Penis (tissue), 1 donor: ENCODE results near the genes MMP12 and MMP13.

DNA sequence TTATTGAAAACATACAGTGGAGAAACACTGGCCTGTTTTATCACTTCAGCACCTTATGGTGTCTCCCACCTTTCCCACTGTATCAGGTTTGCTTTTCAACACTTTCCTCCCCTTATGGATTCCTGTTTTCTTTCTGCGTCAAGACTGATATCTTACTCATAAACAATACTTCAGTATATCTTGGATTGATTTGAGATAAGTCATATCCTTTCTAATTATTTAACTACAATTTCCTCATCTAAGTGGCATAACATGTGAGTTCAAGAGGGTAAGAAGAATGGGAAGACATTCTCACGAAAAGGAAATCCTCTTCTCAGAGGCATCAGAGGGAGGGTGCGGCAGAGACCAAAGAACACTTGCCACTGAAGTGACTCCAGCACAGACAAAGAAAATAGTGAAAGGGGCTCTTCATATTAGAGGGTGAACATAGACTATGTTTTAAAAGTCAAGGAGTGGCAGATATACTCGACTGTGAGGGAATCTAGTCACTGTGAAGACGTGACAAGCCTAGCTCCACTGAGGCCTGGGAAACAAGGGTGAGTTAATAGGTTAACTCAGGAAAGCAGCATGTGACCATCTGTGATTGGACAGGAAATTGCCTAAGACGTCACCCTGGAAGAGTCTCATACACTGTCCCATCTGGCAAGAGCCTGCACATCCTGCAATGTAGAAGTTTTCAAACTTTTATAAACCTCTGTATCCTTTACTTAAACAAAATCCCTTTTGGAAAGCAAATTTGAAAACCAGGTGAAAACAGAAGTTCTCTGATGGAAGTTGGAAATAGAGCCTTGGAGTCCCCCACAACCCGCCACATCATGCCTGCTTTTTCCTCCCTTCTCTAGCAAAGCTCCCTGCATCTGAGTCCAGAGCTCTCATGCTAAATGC lies 1.8 kb upstream of the MMP1 start:
- PRO-cap: no peak

DNA sequence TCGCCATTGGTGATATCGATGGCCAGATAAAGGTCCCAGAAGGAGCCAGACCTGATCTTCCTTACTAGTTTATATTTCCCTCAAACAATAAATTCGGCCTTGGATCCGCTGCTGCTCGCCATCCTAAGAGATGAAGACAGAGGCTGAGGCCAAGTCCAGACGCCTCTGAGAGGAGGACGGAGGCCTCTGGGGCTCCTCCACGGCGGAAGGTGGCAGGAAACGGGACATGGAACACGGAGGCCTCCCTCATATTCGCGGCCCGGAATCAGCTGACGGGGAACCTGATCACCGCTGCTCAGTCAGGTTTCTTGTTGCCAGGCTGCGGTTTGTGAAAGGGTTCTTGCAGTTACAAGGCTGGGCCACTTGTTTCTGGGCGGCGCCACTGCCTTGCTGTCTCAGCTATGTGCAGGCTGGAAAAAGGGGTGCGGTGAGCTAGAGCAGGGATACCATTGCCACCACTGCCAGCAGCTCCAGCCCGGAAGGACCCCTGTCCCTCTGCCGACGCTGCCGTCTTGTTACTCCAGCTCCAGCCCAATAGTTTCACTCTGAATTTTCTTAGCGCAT lies 9.9 kb upstream of the MMP1 start:
- PRO-cap: no peak

GRCh38 chr11:102874882-102875190 lies at the start of gene MMP12:
MMP12 (minus strand) TSS chr11:102874982.
- PRO-cap: no peak

GRCh38 chr11:102955498-102955841 lies at the start of gene MMP13:
MMP13 (minus strand) TSS chr11:102955732.
- PRO-cap: no peak

GRCh38 chr11:103109983-103110430 lies 781 bp downstream of the DYNC2H1 start:
- PRO-cap: no peak

DNA sequence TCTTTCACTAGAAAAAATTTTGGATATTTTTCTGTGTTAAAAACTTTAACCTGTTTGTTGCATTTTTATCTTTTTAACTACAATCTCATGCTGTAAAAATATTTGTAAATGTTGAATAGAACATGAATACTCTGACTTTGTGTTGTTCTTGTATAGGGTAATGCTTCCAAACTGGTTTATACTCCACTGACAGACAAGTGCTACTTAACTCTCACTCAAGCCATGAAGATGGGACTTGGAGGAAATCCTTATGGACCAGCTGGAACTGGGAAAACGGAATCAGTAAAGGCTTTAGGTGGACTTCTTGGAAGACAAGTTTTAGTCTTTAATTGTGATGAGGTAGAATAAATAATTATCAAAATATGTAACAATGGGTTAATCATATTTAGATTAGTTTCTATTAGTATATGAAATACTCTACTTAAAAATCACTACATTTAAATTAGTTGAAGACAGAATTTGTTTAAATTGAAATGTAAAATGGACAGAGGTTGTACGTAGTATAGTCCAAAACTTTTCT lies 60.8 kb downstream of the DYNC2H1 start:
- PRO-cap: no peak

- PRO-cap: no peak
Observed at GRCh38 chr11:103536257-103536691, 427.0 kb downstream of the DYNC2H1 start.

DNA sequence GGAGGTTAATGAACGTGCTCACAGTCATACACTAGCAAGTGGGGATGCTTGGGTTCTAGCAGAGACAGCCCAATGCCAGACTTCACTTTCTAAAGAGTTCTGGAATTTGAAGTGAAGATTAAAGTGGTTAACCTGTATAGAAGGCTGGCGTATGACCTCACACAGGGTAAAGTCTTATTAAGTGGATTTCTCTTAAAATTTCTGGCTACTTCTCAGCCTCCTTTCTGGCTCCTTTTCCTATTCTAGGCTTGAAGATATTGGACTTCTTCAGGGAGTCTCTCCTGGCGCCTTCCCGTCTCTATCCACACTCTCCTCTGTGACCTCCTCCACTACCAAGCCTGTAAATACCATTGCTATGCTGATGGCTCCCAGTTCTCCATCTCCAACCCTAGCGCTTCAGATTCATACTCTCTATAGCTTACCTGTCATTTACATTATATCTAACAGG lies 226.4 kb upstream of the DDI1 start:
- PRO-cap: no peak

DNA sequence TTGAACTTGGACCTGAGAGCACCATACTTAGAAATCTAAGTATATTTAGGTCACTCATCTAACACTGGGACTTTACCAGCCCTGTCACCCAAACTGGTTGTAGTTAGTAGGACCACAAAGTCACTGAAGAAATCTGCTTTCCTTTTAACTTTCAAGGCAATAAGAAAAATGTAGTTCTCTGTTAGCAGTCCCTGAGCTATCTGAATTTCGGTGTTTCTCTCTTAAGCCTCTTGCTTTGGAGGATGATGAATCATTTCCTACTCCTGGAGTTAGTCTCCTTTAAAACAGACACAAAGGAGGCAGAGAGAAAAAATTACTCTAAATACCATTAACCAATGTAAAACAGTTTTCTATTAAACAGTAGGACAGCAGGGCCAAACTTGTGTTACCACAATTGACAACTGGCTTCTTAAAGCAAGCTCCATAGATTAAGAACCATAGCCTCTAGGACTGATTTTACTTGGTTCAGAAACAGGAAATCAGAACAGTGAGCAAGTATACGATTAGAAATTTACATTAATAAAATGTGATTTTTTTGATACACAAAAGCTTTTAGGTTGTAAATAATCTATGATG lies 128.3 kb upstream of the DDI1 start:
- PRO-cap: no peak

GRCh38 chr11:106091217-106091975 lies 13.9 kb downstream of the AASDHPPT start:
- PRO-cap: no peak

- PRO-cap: no peak
Observed at GRCh38 chr11:106378750-106379135, 301.3 kb downstream of the AASDHPPT start.

GRCh38 chr11:107018970-107019806 lies 912 bp upstream of the GUCY1A2 start:
- PRO-cap: no peak

GRCh38 chr11:107391954-107392362 lies 65.7 kb downstream of the CWF19L2 start:
- PRO-cap: no peak

DNA sequence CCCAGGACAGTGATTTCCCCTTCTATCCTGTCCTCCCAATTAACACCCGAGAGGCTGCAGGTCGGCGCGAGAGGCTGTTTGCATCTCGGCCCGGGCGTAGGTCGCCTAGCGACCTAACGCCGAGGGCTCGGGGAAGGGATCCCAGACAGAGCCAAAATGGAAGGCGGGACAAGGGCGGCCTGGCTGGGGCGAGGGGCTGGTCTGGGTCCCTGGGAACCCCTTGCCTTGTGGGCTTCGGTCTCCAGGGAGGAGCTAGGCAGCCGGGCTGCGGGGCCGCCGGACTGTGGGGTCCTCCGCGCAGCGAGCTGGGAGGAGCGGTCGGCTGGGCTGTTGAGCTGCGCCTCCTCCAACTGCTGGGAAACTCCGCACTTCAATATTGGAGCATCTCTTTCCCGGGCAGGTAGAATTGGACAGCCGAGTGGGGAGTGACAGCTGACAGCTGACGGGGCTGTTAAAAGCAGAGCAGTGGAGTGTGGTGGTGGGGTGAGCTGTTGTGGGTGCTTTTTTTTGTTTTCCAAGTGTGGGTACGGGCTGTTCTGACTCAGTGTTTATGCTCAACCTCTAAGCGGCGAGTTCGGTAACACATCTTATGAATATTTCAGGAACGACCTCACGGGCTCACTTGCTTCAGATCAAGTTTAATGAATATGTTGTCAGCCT lies 785 bp downstream of the ELMOD1 start:
- PRO-cap: no peak

- PRO-cap: no peak
Observed at GRCh38 chr11:108095244-108095688, 26.1 kb upstream of the ACAT1 start.

DNA sequence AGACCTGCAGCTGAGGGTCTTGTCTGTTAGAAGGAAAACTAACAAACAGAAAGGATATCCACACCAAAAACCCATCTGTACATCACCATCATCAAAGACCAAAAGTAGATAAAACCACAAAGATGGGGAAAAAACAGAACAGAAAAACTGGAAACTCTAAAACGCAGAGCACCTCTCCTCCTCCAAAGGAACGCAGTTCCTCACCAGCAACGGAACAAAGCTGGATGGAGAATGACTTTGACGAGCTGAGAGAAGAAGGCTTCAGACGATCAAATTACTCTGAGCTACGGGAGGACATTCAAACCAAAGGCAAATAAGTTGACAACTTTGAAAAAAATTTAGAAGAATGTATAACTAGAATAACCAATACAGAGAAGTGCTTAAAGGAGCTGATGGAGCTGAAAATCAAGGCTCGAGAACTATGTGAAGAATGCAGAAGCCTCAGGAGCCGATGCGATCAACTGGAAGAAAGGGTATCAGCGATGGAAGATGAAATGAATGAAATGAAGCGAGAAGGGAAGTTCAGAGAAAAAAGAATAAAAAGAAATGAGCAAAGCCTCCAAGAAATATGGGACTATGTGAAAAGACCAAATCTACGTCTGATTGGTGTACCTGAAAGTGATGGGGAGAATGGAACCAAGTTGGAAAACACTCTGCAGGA lies 109.5 kb downstream of the C11orf65 start:
- PRO-cap: no peak

- PRO-cap: no peak
Observed at GRCh38 chr11:108565670-108566023, 27.9 kb downstream of the EXPH5 start.

DNA sequence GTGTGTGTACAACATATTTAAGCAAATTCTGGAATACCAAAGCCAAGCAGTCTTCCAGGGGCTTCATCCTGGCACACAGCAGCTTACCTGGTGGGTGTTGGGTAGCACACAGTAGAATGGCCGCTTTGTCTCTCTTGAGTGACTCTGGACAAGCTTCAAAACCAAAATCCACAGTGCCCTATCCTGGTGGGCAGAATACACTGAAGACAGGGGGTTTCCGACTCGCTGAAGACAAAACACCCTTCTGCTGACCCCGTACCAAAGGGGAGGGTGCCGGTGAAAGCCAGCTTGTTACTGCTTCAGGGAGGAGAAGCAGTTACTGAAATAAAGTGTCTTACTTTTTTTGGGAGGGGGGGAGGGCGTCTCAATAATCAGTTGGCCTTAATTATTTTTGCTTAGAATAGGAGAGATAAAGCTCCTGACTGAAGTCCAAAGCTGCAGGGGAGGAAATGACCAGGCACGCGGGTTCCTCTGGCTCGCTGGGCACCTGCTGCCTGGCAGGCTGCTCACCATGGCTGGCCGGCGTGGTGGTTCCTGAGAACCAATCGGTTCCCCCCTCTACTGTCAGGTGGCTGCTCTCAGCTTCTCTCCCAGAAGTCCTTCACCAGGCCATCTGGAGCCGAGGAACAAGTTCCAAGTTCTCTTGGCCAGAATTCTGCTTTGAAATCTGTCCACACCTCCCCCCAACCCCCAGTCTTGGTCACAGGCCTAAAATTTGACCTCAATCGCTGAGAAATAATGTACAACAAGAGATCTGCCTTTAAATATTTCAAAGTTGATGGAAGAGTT lies 25.5 kb downstream of the EXPH5 start:
- PRO-cap: no peak

DNA sequence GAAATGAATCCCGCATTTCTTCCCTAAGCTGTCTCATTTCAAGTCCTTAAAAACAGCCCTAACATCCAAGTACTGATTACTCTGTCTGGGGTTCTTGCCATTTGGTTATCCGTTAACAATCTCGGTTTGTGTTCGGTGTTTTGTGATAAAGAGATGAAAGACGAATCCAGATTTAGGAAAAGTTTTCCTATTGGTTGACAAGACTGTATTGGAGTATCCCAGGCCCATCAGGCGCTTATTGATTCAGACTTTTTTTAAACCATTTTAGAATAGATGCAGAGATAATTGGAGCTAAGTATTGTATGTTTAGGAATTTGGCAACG lies 858 bp downstream of the ZC3H12C start:
- PRO-cap: no peak

DNA sequence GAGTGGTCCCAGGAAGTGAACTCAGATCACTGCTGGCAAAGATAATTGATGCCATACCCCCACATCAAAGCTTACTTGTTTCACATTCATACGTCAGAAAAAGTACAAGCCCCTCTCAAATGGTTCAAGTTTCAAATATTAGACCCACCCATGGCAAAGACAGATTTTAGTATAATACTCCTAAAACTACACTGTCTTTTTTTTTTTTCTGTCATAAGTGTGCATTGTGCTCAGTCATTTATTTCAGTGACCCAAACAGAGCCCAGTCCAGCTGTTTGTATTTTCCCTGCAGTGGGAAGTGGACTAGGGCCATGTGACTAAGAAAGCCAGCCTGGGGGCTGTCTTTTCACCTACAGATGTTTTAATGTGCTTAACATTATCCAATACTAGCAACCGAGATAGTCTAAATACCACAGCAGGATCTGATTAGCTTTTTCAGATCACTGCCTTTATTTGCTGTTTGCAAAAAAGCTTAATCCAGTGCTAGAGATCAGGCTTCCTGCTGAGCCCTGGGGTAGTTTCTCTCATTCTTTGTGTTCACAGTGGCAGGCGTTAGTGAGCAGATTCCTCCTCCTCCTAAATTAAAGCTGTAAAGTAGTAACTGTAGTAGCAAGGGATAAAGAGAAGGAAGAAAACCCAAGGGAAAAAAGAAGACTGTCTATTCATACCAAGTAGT lies 34.9 kb downstream of the ZC3H12C start:
- PRO-cap: no peak